Sternocleidomastoid (tissue), 1 donor: ENCODE results near the gene TGM3.

DNA sequence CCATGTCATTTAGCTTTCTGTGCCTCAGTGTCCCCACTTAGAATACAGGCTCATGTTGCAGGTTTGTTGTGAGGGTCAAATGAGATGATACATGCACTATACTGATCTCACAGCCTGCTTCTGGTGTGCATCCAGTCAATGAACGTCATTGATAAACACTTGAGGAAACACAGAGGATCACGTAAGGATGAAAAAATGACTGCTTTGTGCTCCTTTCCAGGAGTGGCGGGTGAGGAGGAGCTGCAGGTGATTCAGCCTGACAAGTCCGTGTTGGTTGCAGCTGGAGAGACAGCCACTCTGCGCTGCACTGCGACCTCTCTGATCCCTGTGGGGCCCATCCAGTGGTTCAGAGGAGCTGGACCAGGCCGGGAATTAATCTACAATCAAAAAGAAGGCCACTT is 19.7 kb downstream of the SIRPA start:
- PRO-cap, result no peak

GRCh38 chr20:1916881-1917705 is 21.9 kb downstream of the SIRPA start:
- PRO-cap, result no peak

DNA sequence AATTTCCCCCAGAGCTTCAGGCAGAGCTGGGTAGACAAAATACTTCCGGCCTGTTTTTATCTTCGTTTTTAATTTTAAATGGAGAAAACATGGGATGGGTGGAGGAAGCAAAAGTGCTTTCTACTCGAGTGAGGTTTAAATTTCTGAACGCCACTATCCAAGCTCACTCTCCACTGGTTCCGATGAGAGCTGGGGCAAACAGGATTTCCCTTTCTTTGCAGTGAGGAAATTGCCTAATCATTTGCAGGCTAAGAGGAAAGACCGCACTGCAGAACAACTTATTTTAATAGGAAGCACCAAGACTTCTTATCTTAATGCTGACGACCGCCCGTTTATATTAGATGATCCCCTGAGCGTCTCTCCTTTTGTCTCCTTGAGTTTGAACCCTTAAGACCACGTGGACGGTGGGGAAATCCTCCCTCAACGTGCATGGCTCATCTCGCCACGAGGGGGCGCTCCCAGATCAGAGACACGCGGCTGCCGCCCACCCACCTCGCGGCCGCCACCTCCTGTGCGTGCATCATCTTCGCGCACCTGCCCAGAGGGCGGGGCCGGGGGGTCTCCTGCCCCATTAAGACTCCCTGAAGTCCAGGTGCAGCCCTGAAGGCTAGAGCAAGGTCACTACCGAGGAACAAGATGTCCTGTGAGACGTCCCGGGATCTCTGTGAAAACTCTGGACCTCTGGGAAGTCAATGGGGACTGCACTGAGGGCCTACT is 28.3 kb downstream of the PDYN start:
- PRO-cap, result bidirectional peak, plus-strand start at position 309 of the sequence, minus-strand start at position 175 of the sequence

GRCh38 chr20:2103558-2103808 is 1.9 kb downstream of the STK35 start:
- PRO-cap, result unidirectional peak, minus-strand start at chr20:2103749

GRCh38 chr20:2295719-2296132 is at the start of gene TGM3:
Gene TGM3 (plus strand): TSS chr20:2296001.
- PRO-cap, result no peak

GRCh38 chr20:2299237-2299687 is 3.5 kb downstream of the TGM3 start:
- PRO-cap, result no peak

GRCh38 chr20:2314710-2315637 is 19.2 kb downstream of the TGM3 start:
- PRO-cap, result no peak

DNA sequence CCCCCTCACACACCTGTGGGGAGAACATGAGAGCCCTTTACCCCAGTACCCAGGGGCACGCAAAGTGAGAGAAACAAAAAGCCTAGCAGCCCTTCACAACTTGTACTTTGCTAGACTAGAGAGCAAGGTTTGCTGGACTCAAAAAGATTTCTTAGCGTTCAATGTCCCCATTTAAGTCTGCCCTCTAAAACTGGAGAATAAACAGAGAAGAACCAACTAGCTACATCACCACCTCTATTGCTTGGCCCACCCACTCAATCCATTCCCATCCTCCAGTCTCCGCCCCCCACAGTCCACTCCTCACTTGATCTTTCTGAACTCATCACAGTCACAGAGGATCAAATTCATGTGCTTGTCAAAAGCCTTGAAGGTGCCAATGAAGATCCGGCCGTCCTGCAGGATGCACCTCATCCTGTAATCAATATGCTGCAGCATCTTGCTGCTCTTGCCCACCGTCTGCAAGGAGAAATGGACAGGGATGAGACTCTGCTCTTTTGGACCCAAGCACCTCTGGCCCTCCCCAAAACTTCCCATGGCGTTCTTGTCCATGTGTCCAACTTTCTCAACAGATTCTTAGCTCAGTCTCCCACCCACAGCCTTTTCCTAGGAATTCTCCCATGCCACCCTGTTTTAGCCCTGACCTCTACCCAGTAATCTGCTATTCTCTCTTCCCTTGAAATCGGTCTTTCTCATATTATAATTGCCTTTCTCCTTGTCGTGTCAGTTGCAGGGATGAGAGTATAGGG is 3.1 kb downstream of the SNRPB start:
- PRO-cap, result no peak

GRCh38 chr20:2663436-2664052 is 472 bp downstream of the IDH3B start:
- PRO-cap, result no peak

DNA sequence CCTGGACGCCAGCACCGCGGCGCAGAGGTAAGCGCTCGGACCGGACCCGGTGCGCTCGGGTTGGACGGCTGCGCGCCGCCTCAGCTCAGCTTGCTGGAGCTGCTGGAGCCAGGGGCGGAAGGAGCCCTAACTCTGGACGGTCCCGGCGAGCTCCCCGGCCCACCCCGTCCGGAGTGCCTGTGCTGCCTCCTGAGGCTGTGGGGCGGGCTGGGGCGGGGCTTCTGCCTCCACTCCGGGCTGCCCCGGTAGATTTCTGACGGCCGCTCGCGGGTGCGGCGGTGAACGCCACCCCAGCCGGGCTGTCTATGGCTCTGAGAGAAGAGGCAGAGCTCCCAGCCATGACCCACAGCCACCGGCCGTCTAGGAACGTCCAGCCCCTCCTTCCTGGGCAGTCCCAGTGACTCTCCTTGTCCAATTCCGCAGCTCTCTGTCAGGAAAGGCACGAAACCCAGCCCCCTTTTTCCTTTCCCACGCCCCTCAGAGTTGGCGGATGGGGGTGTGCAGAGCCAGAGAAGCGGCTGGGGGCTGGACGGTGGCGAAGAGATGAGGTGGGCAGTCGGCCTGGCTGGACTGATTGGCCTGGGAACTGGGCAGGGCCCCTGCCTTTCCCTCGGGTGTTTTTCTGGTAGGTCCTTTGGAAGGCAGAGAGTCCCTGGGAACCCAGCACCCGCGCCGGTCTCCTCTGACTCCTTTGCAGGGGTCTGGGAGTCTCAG is 1.3 kb downstream of the EBF4 start:
- PRO-cap, result unidirectional peak, minus-strand start at position 163 of the sequence; unidirectional peak, minus-strand start at position 361 of the sequence; unidirectional peak, minus-strand start at position 399 of the sequence

- PRO-cap, result no peak
These were observed 14.4 kb downstream of the EBF4 start for GRCh38 chr20:2706738-2707631.

- PRO-cap, result bidirectional peak, plus-strand start at chr20:2752545, minus-strand start at chr20:2752304
These were observed 48.2 kb downstream of the CPXM1 start for GRCh38 chr20:2751870-2752942.

DNA sequence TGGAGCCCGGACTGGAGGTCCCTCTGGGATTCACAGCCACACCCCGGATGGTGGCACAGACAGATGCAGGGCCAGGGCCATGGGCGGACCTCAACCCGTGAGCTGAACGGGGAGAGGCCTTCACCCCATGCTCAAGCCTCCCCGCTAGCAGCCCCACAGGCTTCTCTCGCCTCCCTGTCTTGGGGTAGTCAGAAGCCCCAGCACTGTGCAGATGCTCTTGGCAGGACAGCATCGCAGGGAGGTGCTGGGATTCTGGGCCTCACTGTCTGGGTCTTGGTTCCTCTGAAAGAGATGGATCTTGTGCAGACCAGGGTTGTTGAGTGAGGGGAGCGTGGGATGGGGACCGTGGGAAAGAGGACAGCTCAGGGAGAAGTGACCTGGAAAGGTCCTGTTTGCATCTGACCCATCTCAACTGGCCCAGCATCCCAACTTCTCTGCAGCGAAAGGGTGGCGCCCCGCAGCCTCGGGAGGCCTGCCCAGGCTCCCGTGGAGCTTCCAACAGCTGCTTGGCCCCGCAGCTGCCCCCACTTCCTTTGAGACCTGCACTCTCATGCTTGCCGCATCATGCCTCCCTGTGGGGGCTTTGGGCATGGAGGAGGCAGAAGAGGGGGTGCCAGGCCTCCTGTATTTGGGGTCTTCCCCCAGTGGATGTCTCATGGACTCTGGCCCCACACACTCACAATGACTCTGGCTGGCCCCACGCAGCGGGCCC is 41.0 kb downstream of the CPXM1 start:
- PRO-cap, result no peak

DNA sequence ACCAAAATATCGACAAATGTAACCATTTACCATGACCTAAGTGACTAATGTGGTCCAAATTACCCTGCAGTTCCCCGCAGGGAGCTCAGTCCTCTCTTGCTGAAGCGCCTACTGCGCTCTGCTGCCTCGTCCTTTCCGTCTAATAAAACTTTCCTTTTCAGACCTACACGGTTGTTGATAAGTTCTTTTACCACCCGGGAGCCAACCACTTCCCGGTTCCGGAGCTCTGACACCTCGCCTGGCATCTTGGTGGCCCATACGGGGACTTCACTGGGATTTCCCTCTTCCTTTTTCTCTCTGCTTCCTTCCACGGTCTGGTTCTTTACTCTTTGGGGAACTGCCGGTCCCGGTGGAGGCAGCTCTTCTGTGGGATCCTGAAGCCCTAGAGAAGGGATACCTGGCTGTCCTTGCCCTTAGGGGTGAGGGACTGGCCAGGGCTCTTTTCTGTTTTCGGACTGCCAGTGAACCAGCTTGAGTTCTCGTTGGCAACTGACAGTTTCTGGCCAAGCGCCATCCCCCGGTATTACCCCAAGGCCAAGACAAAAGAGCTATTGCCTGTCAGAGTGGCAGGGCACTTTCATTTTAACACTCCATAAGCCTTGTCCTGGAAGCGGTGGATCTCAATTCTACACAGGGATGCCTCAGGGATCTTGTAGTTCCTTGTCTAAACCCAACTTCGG is 804 bp upstream of the CPXM1 start:
- PRO-cap, result no peak

GRCh38 chr20:2804888-2805266 is 4.5 kb upstream of the CPXM1 start:
- PRO-cap, result no peak

DNA sequence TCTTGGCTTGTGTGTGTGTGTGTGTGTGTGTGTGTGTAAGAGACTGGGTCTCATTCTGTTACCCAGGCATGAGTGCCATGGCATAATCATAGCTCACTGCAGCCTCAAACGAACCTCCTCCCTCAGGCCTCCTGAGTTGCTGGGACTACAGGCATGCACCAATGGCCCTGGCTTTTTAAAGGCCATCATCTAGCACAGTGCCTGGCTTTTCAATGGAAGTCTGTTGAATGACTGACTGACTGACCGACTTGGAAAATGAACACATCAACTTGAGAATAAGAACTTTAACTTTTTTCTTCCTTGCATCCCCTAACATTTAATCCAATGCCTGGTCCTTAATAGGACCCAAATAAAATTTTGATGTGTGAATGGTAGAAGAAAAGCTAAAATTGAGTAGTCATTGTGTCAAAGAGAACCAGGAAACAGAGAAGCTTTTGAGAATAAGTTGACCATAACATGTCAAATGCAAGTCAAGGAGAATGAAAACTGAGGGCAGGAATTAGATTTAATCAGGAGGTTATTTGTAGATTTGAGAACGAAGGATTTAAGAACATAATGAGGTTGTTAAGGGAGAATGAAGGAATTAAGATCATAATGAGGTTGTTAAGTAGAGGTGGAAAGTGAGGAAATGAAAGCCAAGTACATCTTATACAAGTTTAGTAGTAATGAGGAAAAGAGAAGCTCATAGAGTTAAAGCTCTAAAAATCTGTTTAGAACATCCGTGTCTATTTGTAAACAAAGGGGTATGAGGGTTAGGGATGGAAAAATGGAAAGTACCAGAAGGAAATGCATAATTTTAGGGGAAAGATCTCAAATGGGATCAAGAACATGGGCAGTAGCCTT is 58.7 kb downstream of the PTPRA start:
- PRO-cap, result no peak

- PRO-cap, result no peak
These were observed 1.8 kb downstream of the MRPS26 start for GRCh38 chr20:3047407-3048270.

GRCh38 chr20:3157247-3157882 is 2.3 kb downstream of the FASTKD5 start:
- PRO-cap, result no peak

- PRO-cap, result no peak
These were observed 68.1 kb upstream of the SLC4A11 start for GRCh38 chr20:3307023-3307508.

GRCh38 chr20:3413265-3413464 is 5.7 kb upstream of the DNAAF9 start:
- PRO-cap, result no peak